Ishikawa (cell line): ENCODE measurements around a stretch of chr4.

DNA sequence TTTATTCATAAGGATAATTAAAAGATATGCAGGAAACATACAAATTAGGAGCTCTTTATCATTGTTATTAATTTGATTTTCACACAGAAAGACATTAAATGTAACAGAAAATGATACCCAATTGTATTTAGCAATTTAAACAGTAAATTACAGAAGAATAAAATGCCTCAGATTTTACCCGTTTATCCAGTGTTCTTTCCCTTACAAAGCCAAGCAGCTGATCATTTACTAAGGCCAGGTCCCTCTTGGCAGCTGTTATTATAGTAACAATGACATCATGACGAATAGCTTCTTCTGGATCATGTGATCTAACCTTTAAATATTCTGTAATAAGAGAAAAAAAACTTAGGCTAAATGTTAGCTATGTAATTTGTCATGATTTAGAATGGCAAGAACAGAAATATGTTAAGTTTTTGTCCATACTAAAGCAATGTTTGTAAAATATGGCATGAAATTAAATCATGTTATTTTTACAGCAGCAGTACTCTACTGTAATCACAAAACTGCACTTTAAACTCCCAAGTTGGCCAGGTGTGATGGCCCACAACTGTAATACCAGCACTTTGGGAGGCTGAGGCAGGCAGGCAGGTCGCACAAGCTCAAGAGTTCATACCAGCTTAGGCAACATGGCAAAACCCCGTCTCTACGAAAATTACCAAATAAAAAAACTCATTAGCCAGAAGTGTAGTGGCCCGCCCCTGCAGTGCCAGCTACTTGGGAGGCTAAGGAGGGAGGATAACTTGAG lies 69.3 kb downstream of the PDS5A start:
- RRBS: no CpG with 5 or more reads among the region's 6 CpGs

DNA sequence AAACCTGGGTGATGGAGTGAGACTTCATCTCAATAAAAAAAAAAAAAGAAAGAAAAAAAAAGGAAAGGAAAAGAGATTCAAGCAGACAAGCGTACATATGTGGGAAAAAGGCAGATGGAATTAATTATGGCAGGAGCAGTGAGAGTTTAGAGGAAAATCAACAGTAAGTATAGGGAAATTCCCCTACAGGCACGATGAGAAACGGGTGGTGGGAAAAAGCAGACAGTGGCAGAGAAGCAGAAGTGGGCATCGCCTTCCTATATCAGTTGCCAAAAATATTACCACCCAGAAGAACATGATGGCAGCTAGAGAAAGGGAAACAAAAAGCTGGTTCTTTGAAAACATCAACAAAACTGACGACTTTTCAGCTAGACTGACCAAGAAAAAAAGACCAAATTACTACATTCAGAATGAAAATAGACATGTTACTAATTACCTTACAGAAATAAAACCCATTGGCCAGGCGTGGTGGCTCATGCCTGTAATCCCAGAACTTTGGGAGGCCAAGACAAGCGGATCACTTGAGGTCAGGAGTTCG lies 31.5 kb downstream of the PDS5A start:
- RRBS: no CpG with 5 or more reads among the region's 8 CpGs

DNA sequence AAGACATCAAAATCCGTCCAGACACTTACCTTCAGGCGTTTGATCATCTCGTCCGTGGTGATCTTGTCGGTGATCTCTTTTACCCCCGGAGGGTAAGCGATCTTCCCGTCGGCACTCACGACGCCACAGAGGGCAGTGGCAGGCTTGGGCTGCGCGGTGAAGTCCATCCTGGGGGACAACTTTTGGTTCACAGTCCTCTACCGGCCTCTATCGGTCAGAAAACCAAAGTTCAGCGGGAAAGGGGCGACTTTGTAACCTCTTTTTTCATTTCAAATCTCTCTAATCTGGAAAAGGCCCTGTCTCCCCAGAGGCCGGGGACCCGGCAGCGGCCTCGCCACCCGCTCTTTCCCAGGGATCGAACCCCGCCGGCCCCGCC lies 1.3 kb downstream of the PDS5A start:
- RRBS: 2% methylated on average over 16 of the region's 26 CpGs

GRCh38 chr4:40206038-40206910 lies 9.4 kb downstream of the RHOH start:
- RRBS: no CpG with 5 or more reads among the region's 3 CpGs

GRCh38 chr4:40225276-40225867 lies 28.5 kb downstream of the RHOH start:
- RRBS: no CpG with 5 or more reads among the region's 8 CpGs

GRCh38 chr4:40270651-40271108 lies 64.5 kb upstream of the CHRNA9 start:
- RRBS: no CpG with 5 or more reads among the region's 13 CpGs

- RRBS: no CpG with 5 or more reads among the region's 3 CpGs
Measured at GRCh38 chr4:40405169-40405569, 70.0 kb downstream of the CHRNA9 start.

- RRBS: no CpG with 5 or more reads among the region's 7 CpGs
Measured at GRCh38 chr4:40448785-40449399, 113.8 kb downstream of the CHRNA9 start.

DNA sequence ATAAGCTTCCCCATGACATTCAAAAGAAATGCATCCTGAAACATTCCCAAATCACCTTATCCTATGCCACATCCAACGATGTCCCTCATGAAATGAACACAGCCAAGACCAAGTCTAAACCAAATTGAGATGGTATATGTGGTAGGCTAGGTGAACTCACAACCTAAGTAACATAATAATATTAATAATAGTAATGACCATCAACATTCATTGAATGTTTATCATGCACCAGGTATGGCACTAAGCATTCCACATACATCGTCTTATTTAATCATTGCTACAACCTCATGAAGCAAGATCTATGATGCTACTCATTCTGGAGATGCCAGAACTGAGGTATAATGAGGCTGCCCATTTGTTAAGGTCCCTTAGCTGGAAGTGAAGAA lies 137.8 kb downstream of the CHRNA9 start:
- RRBS: no CpG with 5 or more reads among the region's 2 CpGs

GRCh38 chr4:40514411-40515227 lies 115.0 kb downstream of the RBM47 start:
- RRBS: no CpG with 5 or more reads among the region's 17 CpGs

DNA sequence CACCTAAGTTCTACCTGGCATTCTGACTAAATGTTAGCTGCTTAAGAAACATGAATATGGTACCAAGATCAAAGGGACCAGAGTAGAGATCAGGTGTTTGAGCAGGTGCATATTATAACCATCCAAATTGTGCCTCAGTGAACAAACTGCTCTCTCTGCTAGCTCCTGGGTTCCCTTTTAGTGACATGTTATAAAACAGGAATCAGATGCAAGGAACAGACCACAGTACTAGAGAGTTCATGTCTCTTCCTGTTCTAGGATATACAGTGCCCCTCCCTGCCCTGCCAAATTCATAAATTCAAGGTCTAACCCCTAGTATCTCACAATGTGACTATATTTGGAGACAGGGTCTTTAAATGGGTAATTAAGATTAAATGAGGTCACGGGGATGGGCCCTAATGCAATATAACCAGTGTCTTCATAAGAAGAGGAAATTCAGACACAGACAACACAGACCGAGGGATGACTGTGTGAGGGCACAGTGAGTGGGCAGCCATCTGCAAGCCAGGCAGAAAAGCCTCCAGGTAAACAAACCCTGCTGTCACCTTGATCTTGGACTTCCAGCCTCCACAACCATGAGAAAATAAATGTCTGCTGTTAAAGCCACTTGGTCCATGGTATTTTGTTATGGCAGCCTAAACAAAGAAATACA lies 82.6 kb downstream of the RBM47 start:
- RRBS: no CpG with 5 or more reads among the region's 2 CpGs

DNA sequence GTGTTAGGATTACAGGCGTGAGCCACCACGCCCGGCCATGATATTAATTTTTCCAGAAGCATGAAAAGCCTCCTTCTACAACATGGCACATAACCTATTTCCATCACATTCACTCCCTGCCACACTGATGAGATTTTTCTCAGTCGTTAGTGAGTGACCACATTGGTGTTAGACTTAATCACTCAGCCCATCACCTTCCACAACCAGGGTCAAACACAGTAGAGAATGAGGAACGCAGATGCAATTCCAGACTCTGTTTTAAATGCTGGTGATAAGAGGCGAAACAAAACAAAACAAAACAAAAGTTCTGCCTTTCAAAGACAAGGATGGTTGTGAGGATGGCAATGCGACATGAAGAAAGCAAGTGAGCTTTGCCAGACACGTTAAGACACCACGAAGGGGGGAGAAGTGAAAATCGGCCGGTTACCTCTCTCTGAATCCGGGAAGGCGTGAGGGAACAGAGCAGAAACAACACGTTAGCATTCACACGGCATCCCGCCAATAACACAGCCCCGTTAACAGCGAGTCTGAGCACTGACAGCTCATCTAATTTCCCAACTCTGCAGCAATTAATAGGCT lies 92.3 kb downstream of the NSUN7 start:
- RRBS: no CpG with 5 or more reads among the region's 18 CpGs

- RRBS: 2% methylated on average over 26 of the region's 63 CpGs
Measured at GRCh38 chr4:40856545-40857445, 107.0 kb downstream of the NSUN7 start.

GRCh38 chr4:41132200-41132801 lies 82.0 kb downstream of the APBB2 start:
- RRBS: no CpG with 5 or more reads among the region's 1 CpG

DNA sequence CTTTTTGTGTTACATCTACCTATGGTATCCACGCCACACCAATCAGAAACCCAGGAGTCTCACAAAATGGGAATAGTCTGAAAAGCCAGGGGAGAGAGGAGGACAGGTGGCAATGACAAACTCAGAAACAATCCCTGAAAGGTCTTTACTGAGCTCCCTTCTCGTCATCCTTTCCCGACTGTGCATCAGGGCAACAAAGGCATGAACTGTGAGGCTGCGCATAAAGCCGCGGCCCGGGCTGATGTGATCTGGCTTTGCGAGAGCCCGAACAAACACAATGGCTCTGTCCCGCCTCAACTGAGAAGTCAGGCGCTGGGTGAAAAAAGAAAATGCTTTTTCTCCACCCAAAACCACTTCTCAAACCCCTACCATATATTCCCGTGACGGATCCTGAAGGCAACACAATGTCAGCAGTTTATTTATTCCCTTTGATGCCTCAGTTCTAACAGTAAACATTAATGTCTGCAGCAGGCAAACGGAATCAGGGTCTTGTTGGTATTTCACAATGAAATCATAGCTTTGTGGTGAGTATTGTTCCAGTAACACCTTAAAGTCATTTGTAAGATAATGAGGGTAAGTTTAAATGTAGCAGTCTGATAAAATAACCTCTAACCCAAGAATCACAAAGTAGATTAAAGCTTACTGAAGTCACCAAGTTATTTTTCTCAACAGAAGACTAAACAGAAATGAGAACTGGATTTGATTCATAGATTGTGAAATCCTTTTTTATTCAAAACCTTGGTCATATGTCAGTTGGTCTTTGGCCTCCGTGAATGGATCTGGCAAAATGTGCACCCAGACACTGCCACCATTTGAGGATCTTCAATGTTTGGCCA lies 67.5 kb downstream of the APBB2 start:
- RRBS: no CpG with 5 or more reads among the region's 15 CpGs

- RRBS: no CpG with 5 or more reads among the region's 5 CpGs
Measured at GRCh38 chr4:41154763-41155379, 59.5 kb downstream of the APBB2 start.

DNA sequence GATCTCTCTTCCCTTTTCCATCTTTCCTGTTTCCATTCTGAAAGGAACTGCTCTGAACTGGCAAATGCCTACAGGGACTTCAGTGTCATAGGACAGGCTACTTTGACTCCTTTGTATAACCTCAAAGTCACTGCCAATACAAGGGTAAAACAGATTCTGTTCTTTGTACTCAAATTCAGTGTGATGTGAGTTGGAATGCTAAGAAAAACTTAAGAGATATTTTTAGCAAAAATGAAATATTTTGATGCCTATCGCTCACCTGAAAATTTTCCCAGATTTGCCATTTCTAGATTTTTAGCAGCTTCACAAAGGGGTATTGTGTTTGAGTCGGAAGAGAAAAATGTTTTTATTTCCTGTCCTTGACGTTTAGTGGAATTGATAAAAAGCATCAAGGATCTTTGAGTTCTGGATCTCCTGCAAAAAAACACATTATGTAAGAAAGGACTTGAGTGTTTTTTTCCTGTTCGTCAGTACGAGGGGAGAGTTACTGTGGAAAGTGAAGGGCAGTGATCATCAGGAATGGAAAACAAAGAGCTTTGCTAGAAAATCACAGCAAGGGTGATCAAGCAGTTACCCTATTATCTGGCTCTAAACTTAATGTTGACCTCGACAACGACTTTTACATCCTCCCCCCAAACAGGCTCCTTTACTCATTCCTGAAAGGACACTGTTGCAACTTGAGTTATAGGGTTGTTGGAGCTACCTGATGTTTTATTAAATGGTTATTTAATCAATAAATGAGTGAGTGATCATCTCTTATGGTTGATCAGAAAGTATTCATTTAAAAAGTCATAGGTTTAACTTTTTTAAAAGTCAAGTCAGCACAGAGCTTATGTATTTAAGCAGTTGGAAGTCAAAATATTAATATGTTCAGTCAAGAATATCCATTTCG lies 7.2 kb downstream of the LIMCH1 start:
- RRBS: no CpG with 5 or more reads among the region's 8 CpGs

GRCh38 chr4:41611848-41612180 lies 73.9 kb downstream of the LIMCH1 start:
- RRBS: no CpG with 5 or more reads among the region's 2 CpGs

DNA sequence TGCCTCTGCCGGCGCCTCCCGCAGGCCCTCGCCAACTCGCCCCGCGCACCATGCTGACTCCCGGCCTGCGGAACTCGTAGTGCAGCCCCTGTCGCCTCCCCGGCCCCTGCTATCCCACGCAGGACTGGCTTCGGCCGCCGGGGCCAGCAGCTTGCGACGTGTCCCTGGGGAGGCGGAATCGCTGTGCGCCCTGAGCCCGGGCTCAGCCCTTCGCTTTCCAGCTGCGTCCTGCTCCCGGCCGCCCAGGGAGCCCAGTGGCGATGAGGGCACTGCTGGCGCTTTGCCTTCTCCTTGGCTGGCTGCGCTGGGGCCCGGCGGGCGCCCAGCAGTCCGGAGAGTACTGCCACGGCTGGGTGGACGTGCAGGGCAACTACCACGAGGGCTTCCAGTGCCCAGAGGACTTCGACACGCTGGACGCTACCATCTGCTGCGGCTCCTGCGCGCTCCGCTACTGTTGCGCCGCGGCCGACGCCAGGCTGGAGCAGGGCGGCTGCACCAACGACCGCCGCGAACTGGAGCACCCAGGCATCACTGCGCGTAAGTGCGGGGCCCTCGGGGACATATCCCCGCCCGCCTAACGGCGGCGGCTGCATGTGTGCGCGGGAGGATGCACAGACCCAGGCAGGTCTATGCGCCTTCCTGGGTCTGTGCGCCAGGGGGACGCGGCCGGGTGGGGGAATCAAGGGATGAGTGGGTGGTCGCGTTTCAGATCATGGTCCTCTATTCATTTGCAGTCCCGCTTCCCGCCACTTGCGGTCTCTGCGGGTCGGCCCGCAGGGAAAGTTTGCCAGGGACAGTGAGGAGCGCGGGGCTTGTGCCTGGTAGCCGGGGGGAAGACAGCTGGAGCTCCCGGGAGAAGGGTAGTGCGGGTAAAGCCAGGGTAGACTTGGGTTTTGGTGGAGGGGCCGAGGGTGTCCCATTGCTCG lies 772 bp downstream of the SHISA3 start:
- RRBS: 2% methylated on average over 24 of the region's 84 CpGs

- RRBS: no CpG with 5 or more reads among the region's 4 CpGs
Measured at GRCh38 chr4:42638797-42639361, 18.0 kb downstream of the ATP8A1 start.